Tibial nerve (tissue), 3 donors: ENCODE results near the gene KCP.

GRCh38 chr7:127702369-127702655 lies 50.3 kb downstream of the SND1 start:
- PRO-cap = no peak
- RAMPAGE, long total RNA, 3 experiments = start-site peak on the plus strand in 1 of 3 experiments, at chr7:127702495-127702517 at its widest, 40 reads per replicate

DNA sequence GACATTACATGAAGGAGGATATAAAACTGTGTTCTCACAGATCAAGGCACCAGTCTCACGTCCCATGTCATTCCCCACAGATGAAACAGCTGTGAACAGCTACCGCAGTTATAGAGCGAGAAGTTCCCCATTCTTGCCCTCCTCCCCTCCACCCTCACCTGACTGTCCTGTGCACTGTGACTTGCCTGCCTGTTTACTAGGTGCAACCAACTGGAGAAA lies 141.6 kb downstream of the SND1 start:
- PRO-cap = no peak
- RAMPAGE, long total RNA, 3 experiments = no peak in any of the 3 experiments

DNA sequence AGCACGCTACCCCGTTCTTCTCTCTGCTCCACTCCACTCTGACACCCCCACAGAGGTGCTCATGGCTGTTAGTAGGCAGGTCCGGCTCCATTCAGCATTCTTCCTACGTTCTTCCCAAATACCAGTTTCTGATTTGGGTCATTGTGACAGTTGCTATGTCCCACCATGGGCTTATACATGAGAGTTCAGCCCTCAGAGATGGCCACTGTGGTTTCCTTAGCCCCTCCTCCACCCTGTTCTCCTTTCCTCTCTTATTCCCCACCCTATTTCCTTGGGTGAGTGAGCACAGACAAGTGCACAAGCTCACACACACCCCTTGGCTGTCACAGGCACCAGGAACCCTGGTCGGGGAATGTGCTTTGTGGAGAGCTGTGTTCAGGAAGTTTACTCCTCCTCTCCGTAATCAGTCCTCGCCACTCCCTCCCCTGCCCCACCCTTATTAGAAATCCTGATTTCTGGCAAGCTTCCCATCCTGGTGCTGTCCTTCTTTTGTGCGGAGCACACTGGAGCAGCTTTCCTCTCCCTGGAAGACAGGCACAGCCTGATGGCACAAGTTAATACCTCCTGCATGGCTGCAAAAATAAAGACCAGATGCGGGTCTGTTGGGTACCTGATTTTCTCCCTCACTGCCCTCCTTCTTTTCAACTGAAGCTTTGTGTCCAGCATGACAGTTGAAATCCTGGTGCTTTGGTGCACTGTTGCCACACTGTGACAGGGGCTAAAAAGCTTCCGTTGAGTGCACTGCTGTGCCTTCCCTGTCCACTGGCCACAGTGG lies 55.2 kb downstream of the LRRC4 start:
- PRO-cap = no peak
- RAMPAGE, long total RNA, 3 experiments = no peak in any of the 3 experiments

GRCh38 chr7:127986117-127986963 lies 44.9 kb downstream of the LRRC4 start:
- PRO-cap = no peak
- RAMPAGE, long total RNA, 3 experiments = no peak in any of the 3 experiments

- PRO-cap = no peak
- RAMPAGE, long total RNA, 3 experiments = no peak in any of the 3 experiments
Observed at GRCh38 chr7:128061925-128062432, 30.7 kb upstream of the LRRC4 start.

DNA sequence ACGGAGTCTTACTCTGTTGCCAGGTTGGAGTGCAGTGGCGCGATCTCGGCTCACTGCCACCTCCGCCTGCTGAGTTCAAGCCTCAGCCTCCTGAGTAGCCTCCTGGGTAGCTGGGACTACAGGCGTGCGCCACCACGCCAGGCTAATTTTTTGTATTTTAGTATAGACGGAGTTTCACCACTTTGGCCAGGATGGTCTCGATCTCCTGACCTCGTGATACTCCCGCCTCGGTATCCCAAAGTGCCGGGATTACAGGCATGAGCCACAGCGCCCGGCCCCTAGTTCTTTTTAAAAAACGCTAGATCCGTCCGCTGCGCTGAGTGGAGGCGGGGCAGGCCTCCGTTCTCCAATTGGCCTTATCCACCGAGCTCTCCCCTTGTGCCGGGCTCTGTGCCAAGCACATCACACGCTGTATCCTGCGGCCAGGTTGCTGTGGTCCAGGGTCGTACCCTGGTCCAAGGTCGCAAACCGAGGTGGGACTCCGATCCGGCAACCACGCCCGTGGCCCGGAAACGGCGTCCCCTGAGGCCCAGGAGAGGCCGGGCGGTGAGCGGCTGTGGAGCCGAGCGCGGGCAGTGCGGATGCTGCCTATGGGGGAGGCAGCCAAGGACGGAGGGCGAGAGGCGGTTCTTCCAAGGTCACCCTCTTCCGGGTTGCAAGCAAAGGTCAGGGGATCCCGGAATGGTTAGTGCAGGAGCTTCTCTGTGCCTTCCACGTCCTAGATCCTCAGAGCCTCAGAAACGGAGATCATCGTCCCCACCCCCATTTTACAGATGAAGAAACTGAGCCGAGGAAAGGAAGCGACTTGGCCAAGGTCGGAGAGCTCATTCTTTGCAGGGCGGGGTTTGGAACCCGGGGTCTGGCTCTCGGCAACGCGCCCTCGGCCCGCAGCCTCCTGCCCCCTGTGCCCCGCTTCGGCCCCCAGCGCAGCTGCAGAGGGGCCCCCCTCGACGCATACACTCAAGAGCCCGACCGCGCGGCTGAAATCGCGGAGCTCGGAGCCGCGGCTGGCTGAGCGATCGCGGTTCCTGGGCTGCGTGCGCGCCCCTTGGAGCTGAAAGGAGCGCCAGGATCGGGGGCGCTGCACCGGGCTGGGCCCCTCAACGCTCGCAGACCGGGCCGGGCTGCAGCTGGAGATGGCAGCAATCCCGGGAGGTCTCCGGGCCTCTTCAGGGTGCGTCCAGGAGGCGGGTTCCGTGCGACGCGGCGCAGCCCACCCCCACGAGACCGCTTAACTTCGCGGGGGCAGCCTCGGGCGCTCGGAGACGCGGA lies 72.4 kb upstream of the LRRC4 start:
- PRO-cap = no peak
- RAMPAGE, long total RNA, 3 experiments = start-site peak on the plus strand in 1 of 3 experiments, centred at position 570 of the sequence, 5 reads per replicate

DNA sequence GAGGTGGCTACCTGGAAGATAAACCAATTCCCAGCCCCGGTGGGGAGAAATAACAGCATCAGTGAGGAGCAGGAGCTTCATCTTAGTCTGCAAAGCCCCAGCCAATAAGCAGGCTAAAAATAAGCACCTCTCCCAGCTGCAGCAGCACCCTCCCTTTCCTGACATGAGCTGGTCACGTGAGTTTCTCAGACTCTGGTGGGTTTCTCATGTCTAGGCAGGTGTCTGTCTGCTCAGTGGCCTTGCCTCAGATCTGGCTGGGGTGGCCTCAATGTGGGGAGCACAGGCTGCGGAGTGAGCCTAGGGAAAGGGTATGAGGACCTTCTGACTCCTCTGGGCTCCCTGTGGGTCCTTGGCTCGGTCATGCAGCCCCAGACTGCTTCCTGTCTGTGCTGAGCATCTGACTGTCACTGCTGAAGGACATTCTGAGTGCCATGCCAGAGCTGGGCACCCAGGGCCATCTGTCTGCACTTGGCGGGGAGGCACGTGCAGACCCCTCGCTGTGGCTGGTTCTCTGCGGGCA lies 81.6 kb upstream of the LRRC4 start:
- PRO-cap = no peak
- RAMPAGE, long total RNA, 3 experiments = no peak in any of the 3 experiments

DNA sequence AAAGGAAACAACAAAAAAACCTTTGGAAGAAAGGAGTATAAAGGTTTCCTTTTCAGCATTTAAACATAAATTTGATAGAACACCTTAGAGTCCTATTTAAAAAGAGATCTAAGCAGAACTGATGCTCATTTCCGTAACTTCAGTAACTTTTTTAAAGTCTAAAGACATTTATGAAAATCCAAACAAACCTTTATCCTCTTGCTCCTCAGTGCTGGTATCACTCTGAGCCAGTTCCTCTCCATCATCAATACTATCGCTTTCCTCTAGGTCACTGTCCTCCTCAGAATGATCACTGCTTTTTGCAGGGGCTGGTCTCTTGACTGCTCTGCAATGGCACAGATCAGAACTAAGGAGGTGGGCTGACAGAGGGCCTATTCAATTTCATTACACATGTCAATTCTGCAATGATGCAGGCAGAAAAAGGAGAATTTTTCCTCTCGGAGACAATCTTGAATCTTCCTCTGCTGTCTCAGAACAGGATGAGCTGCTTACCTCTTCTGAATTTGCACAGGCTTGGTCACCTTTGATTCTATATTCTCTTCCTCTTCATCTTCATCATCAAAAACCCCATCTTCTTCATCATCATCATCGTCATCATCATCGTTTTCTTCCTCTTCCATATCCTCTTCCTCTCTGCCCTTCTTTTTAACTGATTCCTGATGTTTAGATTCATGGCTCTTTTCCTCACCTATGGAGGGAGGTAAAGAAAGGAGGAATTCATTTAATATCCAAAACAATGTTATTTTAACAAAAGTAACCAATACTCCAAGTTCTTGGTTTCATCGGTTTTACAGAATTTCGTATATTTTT lies 8.1 kb downstream of the RBM28 start:
- PRO-cap = no peak
- RAMPAGE, long total RNA, 3 experiments = start-site peak on the minus strand in 2 of 3 experiments, centred at positions 340 to 592 of the sequence, 27 to 49 reads per replicate

DNA sequence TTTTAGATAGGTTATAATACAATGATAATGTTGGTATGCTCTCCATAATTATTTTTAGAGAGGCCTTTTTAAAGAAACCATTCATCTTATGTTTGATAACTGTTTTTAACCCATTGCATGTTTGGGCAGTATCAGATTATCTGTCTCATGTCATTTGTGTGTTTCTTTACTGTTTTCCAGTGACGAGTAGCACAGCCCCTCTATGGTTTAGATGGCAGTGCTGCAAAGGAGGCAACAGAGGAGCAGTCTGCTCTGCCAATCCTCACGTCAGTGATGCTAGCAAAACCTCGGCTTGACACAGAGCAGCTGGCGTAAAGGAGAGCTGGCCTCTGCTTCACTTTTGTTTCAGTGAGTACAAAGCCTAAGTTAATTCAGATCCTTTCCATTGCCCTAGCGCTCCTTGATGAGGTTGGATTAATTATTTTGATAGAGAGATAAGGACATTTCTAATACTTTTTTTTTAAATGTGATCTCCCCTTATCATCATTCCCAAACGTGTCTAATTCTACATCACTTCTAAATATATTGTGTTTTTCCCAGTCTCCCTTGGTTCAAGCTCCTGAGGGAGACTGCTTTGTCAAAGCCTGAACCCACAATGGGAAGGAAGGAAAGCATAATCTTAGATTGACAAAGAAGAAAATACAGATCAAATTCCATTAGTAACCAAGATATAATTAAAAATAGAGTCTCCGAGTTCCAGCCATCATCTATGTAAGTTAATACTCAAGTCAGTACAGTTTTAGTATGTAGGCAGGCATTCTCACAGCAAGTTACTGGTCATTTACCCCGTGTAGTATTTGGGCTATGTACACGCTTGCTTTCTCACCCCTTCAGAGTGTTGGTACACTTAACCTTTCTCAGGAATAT lies 80.2 kb upstream of the GARIN1A start:
- PRO-cap = no peak
- RAMPAGE, long total RNA, 3 experiments = no peak in any of the 3 experiments

DNA sequence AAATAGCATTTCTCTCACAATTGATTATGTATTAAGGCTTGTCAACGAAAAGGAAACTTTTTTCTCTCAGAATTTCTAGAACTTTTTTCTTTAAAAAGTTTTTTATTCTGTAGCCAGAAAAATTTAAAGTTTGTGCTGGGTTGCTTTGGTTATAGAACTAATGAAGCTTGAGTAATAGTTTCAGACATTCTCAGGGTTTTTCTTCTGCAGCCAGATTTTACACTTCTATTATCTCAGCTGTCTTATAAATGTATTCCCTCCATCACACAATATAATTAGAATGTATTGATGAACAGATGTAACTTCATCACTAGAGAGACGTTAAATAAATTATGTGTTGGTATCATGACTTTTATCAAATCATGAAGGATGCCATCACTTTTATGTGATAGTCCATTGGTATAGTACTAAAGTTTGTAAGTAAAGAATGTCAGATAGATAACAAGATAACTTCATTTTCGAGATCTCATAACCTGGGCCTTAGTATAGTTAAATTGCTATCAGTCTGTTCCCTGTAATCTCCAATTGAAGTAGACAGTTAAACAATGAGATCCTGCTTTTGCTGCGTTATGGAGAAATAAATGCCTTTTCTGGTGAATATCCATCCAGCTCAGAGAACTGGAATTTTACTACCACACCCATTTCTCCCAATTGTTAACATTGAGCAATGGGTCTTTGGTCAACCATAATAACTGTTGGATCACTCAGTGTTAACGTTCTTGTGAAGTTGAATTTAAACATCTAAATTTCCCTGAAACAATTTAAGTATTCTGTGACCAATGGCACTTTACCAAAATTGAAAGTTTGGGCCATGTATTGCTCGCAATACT lies 2.8 kb downstream of the CALU start:
- PRO-cap = no peak
- RAMPAGE, long total RNA, 3 experiments = no peak in any of the 3 experiments

- PRO-cap = no peak
- RAMPAGE, long total RNA, 3 experiments = no peak in any of the 3 experiments
Observed at GRCh38 chr7:128754110-128754821, 15.1 kb downstream of the CALU start.

DNA sequence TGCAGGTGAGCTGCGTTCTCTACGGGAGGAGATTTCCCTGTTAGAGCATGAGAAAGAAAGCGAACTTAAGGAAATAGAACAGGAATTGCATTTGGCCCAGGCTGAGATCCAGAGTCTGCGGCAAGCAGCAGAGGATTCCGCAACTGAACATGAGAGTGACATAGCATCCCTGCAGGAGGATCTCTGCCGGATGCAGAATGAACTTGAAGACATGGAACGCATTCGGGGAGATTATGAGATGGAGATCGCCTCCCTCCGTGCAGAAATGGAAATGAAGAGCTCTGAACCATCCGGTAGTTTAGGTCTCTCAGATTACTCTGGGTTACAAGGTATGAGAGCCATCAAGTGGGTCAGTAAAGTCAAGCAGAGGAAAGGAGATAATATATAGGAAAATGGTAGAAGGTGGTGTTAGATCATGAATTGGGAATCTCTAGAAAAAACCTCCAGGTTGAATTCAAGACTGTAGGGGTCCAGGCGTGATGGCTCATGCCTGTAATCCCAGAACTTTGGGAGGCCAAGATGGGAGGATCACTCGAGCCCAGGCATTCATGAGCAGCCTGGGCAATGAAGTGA lies 9.5 kb downstream of the CCDC136 start:
- PRO-cap = no peak
- RAMPAGE, long total RNA, 3 experiments = start-site peak on the plus strand in 1 of 3 experiments, centred at position 318 of the sequence, 6 reads per replicate

DNA sequence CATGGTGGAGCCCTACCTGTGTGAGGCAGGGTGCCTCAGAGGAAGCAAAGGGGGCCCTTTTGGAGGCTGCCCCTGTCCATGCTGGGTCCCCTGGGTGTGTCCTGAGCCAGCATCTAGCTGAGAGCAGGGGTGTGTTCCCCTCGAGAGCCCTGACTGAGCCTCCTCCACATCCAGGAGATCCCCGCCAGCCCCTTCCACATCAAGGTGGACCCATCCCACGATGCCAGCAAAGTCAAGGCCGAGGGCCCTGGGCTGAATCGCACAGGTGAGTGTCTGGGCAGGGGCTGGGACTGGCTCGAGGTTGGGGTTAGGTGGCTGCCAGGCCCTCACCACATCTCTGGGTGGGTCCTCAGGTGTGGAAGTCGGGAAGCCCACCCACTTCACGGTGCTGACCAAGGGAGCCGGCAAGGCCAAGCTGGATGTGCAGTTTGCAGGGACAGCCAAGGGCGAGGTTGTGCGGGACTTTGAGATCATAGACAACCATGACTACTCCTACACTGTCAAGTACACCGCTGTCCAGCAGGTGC lies 12.9 kb downstream of the FLNC start:
- PRO-cap = no peak
- RAMPAGE, long total RNA, 3 experiments = no peak in any of the 3 experiments

- PRO-cap = no peak
- RAMPAGE, long total RNA, 3 experiments = no peak in any of the 3 experiments
Observed at GRCh38 chr7:128844331-128844683, 14.1 kb downstream of the FLNC start.

DNA sequence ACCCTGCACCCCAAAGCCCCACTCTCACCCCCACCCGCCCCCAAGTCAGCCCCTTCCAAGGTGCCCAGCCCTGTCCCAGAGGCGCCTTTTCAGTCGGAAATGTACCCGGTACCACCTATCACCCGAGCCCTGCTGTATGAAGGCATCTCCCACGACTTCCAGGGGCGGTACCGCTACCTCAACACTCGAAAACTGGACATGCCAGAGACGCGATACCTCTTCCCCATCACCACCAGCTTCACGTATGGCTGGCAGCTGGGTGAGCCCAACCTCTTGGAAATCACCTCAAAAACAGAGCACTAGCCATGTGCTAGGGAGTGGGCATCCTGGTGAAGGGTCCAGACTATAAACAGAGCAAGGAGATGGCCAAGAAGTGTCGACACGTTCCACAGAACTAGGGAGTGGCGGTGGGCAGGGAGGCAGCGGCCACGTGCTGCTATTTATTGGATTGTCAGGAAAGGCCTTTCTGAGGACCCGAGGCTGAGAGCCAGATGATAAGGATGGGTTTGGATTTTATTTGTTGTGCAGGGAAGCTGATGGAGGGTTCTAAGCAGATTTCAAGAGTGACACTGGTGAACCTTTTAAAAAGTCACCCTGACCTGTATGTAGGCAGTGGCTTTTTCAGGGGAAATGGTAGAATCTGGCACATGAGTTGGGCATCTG lies 573 bp downstream of the ATP6V1FNB start:
- PRO-cap = no peak
- RAMPAGE, long total RNA, 3 experiments = no peak in any of the 3 experiments

DNA sequence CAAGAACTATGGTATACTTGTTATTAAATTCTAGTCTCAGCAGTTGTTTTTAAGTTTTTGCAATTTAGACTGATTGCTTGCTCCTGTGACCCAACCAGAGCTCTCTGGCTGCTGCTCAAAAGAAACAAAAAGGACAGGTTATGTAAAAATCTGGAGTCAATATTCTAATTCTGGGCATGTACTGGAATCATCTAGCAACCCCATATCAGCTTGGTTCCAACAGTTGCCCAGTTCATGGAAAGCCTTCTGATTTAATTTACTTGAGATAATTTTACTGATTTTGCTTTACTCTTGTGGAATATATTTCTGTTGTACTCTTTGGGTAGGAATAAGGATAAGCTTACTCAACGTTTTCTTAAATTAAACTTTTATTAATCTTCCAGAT lies 10.2 kb downstream of the KCP start:
- PRO-cap = no peak
- RAMPAGE, long total RNA, 3 experiments = no peak in any of the 3 experiments

GRCh38 chr7:128909622-128910570 lies 613 bp downstream of the KCP start:
- PRO-cap = no peak
- RAMPAGE, long total RNA, 3 experiments = no peak in any of the 3 experiments

DNA sequence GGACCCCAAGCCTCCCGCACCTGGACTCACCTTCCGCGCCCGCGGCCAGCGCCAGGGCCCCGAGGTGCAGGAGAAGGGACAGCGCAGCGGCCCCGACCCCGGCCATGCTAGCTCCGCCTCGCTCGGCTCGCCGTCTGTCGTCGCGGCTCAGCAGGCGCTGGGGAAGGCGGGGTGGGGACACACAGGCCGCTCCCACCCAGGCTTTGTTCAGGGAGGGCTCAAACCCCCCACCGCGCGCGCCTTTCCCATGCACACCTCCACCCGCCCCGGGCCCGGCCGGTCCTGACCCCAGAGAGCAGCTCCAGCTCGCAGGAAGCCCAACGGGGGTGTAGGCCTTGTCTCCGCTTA lies at the start of gene KCP:
TSS of gene KCP (minus strand) at position 139 of the 348 bp plus-strand sequence.
- PRO-cap = no peak
- RAMPAGE, long total RNA, 3 experiments = start-site peak on the minus strand in 1 of 3 experiments, centred at position 129 of the sequence, 5 reads per replicate

- PRO-cap = no peak
- RAMPAGE, long total RNA, 3 experiments = no peak in any of the 3 experiments
Observed at GRCh38 chr7:128911336-128912116, 1.0 kb upstream of the KCP start.

- PRO-cap = no peak
- RAMPAGE, long total RNA, 3 experiments = no peak in any of the 3 experiments
Observed at GRCh38 chr7:128933039-128933565, 4.6 kb upstream of the IRF5 start.